Ileum (tissue), 1 donor: ENCODE measurements around a stretch of chr1.

DNA sequence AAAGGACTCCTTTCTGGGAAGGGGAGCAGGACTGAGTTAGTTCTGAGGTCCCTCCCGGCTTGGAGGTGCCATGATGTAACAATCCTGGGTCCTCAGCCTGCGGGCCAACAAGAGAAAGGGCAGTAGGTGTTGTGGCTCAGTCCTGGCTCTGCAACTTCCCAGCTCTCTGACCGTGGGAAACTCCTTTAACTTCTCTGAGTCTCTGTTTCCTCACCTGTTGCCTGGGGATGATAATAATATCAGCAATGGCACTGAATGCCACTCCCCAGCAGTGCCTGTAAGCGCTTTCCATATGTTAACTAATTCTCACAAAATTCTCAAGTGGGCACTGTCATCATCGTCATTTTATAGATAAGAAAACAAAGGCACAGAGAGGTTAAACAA is 2.3 kb downstream of the PADI3 start:
- PRO-cap = unidirectional peak, minus-strand start at position 160 of the sequence

- PRO-cap = no peak
These were observed 20.9 kb upstream of the RCC2 start for GRCh38 chr1:17460227-17460929.

GRCh38 chr1:17521839-17522600 is 17.5 kb upstream of the ARHGEF10L start:
- PRO-cap = unidirectional peak, minus-strand start at chr1:17522089

DNA sequence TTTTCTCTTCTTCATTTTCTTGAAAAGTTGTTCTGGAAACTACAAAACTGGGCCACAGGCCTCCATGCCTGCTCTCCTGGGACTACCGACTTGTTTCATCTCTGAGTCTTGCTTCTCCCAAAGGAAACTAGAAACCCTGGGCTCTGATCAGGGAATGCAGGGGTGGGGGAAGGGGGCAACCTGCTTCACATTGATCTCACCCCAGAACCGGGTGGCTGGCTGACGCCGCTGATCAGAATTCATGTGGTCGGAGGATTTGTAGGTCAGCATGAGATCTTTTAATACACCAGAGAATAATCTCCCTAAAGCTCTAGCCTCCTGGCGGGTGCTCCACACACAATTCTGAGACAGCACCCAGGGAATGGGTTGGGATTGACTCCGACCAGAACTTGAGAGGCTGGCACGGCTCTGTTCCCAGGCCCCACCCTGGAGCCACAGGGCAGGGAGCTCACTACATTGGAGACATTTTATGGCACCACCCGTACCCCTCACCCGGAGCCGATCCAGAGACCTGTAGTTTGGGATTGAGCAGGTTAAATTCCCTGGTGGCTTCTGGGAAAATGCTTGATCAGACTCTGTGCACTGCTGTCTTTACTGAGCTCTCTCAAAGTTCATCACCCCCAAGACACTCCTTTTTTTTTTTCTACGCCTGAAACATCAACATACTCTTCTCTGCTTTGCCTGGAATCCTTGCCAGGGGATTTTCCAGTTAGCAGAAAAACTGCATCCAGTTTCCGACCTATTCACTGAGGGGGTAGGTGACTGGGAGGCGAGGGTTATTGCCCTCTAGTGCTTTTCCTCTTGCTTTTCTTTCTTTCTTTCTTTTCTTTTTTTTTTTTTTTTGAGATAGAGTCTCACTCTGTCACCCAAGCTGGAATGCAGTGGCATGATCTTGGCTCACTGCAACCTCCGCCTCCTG is 12.2 kb upstream of the ARHGEF10L start:
- PRO-cap = no peak

GRCh38 chr1:17542573-17543069 is 3.1 kb downstream of the ARHGEF10L start:
- PRO-cap = no peak

DNA sequence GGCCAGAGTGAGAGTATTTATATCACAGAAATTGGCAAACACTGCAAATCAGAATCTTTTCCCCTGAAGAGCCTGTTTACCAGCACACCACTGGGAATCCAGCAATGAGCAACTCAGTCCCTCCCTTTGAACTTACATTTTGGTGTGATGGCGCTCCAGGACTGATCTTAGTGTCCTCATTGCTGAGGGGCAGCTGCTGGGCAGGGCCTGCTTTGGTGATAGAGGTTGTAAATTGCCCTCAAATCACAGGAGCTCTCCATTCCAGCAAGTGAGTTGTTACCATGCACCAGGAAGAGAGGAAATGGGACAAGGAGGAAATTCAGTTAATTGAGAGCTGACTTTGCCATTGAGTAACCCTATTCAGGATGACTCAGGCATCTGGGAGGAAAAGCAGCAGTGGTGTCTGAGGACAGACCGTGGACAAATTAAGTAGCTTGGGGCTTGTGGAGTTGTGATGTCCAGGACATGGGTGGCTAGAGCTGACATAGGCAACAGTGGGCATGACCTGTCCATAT is 5.8 kb downstream of the ARHGEF10L start:
- PRO-cap = no peak

DNA sequence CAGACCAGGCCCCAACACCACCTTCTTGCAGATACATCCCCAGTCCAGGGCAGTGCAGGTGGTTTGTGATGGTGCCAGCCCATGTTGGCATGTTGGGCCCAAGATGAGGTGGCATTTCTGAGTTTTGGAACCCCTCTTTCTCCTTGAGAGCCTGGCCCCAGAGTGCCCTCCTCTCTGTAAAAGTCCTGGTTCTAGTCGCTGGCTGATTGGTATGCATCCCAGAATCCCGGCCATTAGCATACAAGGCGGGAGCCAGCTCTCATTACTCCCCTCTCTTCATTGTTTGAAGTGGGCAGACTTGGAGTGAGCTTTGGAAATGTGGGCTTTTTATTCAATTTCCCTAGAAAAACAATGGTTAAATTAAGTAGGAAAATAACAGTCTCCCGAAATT is 7.8 kb downstream of the ARHGEF10L start:
- PRO-cap = no peak

GRCh38 chr1:17581209-17581914 is 41.9 kb downstream of the ARHGEF10L start:
- PRO-cap = no peak

DNA sequence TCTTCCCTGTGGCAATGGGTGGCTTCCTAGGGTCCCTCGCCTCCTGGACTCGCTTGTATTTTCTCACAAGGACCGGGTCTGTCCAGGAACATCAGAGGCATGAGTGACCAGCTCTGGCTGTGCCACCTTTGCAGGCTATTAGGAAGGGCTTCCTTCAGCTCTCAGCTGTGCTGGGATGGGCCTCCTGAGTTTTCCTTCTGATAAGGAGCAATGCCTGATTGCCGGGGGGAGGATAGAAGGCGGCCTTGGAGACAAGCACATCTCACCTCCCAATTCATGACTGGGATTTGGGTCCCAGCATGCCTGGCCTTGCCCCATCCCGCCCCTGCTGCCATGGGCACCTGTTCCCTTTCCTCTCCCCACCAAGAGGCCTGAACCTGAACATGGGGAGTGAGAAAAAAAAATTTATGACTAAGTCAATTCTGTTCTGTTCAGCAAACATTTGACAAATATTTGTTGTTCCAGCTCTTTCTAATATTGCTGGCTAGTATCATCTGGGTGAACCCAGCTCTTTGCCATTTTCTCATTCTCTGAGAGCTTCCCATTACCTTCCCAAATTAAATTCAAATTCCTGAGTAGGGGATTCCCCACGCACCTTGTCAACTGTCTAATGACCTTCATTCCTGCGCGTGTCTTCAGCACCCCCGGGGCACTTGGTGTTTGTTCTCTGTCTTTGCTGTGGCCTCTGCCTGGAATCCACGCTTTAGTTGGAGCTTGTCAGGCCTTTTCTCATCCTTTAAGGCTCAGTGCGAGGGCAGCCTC is 42.6 kb downstream of the ARHGEF10L start:
- PRO-cap = no peak

DNA sequence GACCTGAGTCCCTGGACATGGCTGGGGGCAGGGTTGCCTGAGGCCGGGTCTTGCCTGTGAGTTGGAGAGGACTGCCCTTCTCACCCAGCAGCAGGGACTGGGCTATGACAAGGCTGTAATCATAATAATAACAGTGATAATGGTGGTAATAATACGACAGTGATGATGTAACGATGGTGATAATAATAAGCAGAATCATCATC is 43.6 kb downstream of the ARHGEF10L start:
- PRO-cap = bidirectional peak, plus-strand start outside the sequence, minus-strand start at position 99 of the sequence

DNA sequence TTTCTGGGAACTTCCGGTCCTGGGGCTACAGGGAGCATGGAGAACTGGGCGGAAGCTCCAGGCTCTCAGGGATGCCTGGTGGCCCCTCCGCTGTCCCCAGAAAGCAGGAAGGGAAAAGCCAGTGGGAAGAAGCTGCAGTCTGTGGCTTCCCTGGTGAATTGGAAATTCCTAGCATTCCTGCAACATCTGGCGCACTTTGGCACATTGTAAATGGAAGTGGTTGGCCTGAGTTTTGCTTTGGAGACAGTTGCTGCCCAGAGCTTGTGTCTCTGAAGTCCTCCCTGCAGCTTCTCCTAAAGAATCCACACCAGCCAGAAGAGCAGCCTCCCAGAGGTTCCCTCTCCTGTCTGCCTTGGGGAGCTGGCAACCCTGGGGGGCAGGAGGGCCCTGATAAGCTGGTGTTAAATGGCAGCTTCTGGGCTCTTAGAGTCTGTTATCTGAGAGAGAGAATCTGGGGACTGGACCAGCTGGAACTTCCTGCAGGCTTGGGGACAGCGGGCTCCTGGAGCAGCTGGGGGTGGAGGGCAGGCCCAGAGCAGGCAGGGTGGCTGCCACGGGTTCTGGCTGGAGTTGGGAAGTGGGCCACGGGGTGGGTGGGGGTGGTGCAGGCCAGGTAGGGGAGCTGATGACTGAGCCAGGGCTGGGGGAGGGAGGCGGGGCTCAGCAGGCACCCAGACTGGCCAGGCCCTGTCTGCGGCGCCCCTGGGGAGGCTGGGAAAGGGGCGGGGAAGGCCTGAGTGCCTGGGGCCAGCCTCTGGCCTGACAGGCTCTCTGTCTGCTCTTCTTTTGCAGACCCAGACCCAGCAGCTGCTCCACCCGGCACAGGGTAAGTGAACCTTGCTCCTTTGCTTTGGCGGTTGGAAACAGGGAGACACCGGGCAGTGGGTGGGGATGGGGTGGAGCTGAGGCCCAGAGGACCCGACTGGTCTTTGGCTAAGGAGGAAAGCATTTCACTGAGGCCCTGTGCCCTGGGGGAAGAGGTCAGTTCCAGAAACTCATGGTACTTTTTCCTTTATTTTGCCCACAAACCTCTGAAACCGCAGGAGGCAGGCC is 48.5 kb downstream of the ARHGEF10L start:
- PRO-cap = bidirectional peak, plus-strand start at position 956 of the sequence, minus-strand start at position 788 of the sequence

DNA sequence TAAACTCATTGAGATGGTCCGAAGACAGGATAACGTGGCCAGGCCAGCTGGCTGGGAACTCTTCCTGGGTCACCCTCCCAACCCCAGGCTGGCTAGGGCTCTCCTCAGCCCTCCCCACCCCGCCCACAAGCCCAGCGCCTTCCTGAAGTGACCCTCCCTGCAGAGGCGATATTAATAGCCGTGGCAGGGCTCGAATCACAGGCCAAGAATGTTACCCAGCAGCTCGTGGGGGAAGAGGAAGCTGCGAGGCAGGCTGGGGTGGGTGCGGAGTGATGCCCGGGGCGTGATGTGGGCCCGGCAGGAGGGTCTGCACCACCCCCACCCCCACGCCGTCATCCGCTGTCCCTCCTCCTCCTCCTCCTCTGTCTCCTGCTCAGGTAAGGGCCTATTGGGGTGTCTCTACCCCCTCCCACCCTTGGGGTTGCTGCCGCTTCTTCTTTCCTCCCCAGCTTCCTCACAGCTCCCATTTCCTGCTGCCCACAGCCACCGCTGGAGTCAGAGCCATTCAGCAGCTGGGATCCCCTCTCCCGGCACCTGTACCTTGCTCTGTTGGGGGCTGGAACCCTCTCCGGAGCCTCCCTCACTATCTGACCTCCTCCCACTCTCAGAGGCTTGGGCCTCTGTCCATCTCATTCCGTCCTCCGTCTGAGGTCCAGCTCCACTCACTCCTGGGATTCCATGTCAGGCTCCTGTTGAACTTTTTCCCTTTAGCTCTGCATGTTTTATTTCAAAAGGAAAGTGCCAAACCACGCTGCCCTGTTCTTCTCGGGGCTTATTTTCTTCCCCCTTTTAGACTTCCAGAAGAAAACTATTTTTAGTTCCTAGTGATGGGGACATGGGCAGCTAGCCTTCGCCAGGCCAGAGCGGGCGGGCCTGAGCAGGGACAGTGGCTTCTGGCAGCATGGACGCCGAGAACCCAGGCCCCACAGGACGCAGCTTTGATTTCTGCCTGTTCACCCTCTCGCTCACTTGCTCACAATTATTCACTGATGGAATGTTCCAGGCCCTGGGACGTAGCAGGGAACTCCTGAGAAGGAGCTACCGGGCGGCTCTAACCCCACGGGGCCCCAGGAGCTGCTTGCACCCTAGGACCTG is 79.0 kb downstream of the ARHGEF10L start:
- PRO-cap = unidirectional peak, plus-strand start at position 233 of the sequence

DNA sequence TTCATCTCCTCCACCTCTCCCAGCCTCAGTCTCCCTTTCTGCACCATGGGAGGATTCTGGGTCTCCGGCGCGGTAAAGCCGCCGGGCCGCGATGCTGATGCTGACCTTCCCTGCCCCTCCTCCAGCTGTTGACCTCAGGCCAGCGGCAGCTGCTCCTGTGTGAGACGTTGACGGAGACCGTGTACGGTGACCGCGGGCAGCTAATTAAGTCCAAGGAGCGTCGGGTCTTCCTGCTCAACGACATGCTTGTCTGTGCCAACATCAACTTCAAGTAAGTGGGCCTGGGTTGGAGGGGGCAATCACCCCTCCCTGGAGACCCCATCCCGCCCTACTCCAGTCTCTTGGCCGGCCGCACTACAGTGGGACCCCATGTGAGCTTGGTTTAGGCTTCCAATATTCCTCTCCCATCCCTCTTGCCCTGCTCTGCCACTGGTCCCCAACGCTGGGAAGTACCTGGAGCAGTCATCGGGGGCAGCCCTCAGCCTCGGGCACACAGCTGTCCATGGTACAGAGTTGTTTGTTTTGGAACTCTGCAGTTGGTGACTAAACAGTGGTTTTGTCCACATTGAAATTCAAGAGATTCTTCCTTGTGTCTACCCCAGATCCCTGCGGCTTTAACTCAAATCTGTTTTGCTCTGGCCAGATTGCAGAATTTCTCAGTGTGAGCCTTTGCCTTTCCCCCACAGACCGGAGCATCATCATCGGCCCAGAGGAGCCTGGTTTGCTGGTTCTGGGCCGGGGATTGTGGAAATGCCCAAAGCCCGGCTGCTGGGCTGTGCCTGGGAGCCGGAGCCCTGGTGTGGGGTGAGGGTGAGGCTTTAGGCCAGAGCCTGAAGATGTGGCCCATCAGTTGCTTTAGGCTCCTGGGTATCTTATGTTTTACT is 92.9 kb downstream of the ARHGEF10L start:
- PRO-cap = no peak

GRCh38 chr1:17633724-17634168 is 94.2 kb downstream of the ARHGEF10L start:
- PRO-cap = no peak

DNA sequence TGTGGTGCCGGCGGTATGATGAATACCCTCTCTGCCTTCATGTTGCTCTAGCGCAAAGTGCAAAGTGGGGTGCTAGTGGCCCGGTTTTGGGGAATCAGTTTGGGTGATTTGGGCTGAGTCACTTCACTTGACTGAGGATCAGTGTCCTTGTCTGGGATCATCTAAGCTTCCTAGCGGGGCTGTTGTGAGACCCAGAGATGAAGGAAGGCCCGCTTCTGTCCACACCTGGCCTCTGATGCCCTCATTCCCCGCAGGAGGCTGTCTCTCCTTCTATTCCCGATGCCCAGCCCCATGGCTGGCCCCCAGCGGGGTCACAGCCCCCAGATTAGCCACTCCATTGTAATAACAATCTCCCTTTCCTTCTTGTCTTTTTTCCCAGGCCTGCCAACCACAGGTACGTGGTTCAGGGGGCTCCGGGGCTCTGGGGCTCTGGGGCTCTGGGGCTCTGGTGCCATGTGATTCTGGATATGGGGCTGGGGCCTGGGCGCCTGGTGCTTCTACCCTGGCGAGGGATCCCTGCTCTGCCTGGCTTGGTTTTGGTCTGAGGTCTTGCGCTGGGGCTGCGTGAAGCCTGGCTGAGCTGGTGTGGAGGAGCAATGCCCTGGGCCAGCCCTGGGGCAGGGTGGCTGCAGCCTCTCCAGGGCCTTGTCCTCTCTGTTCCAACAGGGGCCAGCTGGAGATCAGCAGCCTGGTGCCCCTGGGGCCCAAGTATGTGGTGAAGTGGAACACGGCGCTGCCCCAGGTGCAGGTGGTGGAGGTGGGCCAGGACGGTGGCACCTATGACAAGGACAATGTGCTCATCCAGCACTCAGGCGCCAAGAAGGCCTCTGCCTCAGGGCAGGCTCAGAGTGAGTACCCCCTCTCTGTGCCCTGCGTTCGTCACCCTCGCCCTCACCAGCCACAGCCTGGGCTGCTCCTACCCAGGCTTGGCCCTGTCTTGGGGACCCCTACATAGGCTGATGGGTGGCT is 95.0 kb downstream of the ARHGEF10L start:
- PRO-cap = no peak

DNA sequence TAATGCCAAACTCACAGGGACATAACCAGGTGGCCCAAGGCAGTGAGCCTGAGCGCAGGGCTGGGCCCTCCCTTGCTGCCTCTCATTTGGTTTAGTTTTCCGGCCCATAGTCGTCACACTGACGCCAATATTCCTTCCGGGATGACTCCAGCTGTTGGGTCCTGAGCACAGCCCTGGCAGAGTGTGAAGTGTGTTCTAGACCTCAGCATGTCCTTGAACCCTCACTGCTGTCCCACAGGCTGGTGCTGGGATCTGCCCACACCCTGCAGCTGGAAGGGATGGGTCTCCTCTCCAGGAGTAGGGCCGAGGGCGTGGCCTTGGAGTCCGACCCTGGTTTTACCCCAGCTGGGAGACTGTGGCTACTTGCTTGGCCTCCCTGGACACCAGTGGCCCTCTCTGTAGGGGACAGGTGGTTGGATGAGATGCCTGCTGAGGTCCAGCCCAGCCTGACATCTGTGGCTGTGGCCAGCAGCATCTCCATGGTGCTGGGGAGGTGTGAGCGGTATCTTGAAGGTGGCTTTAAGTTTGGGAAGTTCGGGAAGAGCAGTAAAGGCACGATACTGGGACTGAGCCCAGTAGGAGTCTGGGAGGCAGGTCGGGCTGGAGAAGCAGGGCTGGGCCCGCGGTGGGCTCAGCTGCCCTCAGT is 104.8 kb downstream of the ARHGEF10L start:
- PRO-cap = no peak

- PRO-cap = no peak
These were observed 136.1 kb downstream of the ACTL8 start for GRCh38 chr1:17891104-17891671.

DNA sequence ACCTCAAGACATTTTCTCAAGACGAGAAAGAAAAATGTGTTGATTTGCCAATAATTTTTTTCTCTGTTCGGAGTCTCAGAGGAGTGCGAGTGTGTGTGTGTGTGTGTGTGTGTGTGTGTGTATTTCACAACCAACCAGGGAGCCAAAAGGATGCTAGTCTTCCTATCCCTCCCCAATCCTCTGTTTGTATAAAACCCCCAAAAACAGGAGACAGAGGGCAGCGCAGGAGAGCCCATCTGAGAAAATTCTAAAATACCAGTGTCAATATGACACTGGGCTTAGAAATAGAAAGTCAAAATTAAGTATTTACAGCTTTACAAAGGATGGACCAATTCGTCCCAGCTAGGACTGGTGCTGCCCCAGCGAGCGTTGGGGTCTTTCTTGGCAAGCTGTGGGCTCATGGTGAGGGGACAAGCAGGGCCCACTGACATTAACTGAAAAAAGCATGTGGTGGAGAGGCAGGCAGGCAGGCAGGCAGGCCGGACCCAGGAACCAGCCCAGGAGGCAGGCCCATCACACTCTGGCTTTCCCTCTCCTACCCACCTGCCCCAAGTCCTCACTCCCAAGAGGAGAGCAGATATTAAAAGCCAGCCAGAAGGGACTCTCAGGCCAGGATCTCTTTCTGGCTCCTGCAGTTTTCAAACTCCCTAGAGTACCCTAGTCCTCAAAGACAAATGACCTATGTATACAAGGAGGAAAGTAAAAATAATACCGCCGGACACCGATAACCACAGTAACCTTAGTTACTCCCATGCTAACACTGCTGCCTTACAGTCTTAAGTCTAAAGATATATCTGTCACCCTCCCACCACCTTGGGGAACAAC is 3.5 kb upstream of the ALDH4A1 start:
- PRO-cap = no peak

DNA sequence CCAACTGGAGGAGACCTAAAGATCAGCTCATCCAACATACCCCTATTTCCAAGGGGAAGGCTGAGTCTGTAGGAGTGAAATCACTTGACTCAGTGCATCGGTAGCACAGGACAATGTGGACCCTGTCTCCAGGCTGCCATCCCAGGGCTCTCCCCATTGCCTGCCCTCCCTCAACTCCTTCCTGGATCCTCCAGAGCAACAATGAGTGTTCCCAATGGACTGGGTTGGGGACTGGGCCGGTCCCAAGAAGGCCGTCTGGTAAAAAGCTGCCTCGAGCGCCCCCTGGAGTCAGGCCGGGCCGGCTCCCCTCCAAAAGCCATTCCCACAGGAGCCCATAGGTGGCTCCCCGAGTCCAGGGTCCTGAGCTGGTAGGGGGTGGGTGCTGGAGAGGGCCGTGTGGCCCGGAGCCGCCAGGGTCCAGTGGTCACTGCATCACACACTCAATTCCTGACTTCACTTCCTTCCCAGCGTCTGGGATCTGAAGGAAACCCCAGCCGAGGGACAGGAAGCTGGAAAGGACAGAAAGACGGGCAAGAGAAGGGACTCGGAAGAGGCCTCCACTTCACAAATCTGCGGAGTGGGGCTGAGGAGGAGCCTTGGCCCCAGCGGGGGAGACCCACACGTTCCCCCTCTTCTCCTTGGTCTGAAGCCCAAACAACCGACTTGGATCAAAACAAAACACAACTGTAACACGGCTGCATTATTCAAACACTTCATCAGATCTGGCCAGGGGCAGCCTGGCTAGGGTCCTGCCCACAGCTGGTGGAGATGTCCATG is 10.8 kb upstream of the ALDH4A1 start:
- PRO-cap = unidirectional peak, plus-strand start at position 512 of the sequence

GRCh38 chr1:18949043-18949807 is 7.3 kb downstream of the IFFO2 start:
- PRO-cap = no peak